Pulmonary artery (tissue), 1 donor: ENCODE measurements around a stretch of chr22.

- PRO-cap = no peak
Observed at GRCh38 chr22:39985518-39985991, 9.2 kb upstream of the FAM83F start.

- PRO-cap = no peak
Observed at GRCh38 chr22:40014494-40015107, 19.8 kb downstream of the FAM83F start.

DNA sequence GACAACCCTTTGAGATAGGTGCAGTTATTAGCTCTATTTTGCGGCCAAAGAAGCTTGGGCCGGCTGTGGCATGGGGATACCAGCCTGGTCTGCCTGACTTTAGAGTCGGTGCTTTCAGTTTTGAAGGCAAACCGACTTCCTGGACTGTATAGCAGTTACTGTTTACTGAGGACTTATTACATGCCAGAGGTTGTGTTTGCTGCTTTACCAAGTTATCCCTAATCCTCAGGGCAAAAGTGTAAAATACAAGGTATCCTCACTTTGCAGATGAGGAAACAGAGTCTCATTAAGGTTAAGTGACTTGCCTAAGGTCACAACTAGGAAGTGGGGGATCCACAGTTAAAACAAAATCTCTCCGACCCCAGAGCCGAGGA lies 22.8 kb downstream of the FAM83F start:
- PRO-cap = no peak

DNA sequence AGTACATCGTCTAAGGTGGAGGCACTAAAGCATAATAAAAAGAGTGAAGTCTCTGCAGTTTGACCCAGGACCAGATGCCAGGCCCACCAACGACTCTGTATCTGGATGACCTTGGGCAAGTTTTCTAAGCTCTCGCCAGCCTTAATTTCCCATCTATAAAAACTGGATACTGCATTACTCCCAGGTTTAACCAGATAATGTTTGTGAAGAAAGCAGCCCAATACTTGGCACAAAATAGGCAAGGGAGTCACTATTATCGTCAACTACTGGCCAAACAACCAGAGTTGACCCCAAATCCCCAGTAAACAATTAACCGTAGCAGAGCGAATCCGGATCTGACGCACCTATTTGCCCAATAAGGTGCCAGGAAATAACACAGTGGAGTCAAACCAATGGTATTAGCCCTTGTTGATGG lies 49.1 kb downstream of the FAM83F start:
- PRO-cap = bidirectional peak, plus-strand start outside the sequence, minus-strand start at position 307 of the sequence

DNA sequence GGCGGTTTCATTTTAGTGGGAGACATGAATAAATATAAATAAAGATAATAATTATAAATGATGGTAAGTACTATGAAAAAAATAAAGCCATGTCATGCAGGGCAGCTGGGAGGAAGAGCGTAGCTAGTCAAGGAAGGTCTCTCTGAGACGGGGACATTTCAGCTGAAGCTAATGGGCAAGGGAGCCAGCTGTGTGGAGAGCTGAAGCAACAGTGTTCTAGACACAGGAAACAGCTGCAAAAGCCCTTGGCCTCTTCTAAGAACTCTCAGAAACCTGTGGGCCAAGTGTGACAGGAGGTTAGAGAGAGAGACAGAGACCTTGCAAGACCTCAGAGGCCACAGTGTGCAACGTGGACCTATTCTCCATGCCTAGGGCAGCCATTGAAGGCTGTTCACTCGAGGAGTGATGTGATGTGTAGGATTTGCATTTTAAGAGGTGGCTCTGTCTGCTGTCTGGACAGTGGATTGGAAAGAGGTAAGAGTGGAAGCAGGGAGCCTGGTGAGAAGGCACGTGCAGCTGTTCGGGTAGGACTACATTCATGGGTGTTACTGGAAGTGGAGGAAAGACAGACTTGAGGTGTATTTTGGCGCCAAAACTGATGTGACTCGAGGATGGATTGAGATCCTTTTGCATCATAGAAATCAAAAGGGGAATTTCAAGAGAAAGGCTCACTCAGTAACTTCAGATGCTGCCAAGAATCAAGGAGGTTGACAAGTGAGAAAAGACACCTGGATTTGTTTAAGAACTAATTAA lies 48.6 kb upstream of the TNRC6B start:
- PRO-cap = no peak

DNA sequence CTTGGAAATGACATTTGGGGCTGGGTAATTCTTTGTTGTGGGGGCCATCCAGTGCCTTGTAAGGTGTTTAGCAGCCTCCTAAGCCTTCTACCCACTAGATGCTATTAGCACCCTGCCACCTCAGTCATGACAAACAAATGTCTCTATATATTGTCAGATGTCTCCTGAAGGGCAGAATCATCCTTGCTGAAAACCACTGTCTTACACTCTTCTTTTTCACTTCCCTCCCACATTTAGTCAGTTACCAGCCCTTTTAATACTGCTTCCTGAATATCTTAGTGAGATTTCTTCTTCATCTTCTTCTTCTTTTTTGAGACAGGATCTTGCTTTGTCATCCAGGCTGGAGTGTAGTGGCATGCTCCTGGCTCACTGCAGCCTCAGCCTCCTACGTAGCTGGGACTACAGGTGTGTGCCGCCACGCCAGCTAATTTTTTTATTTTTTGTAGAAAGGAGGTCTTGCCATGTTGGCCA lies 33.1 kb downstream of the TNRC6B start:
- PRO-cap = no peak

DNA sequence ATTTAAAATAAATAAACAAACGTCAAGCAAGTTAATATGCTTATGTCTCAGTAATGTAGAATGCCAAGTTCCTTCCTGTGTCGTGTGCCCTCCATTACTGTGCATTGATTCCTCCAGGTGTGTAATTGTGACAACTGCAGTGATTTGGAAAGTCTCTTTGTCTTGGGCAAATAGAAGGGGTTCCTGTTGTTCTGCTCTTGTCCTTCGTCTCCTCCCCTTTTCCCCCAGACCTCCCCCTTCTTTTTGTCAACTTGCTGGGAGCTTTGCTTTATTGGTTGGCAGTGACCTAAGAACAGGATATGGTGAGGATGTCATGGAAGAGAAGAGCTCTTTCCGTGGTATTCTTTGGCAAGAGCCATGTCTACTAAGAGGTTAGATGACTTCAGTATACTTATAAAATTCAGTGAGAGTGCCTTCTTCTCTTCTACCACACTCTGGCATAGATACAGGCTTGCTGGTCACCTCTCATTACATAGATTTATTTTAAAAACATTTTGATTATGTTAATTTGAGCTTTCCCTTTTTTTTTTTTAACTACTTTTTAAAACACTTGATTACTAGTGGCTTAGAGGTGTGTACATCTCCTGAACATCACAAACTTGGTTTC lies 18.9 kb upstream of the ADSL start:
- PRO-cap = no peak

GRCh38 chr22:40330601-40331032 lies 15.7 kb upstream of the ADSL start:
- PRO-cap = no peak

- PRO-cap = no peak
Observed at GRCh38 chr22:40387484-40388486, 17.4 kb downstream of the SGSM3 start.

DNA sequence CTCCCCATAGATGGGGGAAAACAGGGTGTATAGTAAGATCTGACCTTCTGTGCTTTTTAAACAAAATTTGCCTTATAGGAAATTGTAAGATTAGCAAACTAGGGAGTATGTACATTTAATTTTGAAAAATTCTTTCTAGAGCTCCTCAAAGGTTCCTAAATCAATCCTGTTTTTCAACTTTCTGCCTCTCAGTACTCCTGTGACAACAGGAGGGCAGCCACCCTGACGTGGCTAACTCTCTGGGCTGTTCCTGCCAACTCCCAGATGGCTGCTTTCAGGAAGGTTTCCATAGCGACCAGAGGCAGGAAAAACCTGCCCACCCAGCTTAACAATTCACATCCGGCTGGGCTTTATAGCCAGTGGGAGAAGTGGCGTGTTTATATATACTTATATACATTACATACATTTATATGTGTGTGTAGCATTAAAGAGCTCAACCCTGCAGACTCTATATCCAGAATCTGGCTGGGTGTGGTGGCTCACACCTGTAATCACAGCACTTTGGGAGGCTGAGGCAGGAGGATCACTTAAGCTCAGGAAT lies 26.5 kb downstream of the SGSM3 start:
- PRO-cap = no peak

- PRO-cap = no peak
Observed at GRCh38 chr22:40519662-40519861, 117.0 kb downstream of the MRTFA start.

- PRO-cap = no peak
Observed at GRCh38 chr22:40654553-40655219, 18.2 kb upstream of the MRTFA start.

DNA sequence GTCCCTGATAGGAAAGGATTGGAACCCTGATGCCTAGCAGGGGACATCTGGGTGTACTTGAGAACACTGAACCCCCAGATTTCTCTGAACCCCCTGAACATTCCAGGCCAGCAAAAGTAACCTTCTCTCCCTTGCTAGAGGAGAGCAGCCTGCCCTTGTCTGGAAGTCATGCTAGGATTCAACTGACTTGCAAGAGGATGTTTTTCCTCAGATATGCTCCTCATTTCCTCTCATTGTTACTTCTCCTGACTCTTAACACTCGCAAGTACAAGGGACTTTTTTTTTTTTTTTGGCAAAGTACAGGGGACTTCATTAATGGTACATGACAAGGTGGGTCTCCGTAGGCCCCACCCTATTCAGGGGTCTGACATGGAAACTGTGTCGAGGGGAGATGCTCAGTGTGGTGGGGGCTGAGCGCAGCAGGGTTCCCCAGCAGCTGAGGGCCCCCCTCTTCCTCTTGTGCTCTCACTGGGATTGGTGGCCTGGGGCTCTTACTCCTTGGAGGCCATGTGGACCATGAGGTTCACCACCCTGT lies 6.2 kb upstream of the MCHR1 start:
- PRO-cap = no peak

- PRO-cap = no peak
Observed at GRCh38 chr22:40679981-40681010, 1.0 kb downstream of the MCHR1 start.

- PRO-cap = no peak
Observed at GRCh38 chr22:41102127-41102901, 9.9 kb downstream of the EP300 start.

- PRO-cap = no peak
Observed at GRCh38 chr22:41109241-41109949, 17.0 kb downstream of the EP300 start.

- PRO-cap = no peak
Observed at GRCh38 chr22:41118730-41119038, 26.3 kb downstream of the EP300 start.

GRCh38 chr22:41181497-41181814 lies 23.7 kb upstream of the L3MBTL2 start:
- PRO-cap = no peak

DNA sequence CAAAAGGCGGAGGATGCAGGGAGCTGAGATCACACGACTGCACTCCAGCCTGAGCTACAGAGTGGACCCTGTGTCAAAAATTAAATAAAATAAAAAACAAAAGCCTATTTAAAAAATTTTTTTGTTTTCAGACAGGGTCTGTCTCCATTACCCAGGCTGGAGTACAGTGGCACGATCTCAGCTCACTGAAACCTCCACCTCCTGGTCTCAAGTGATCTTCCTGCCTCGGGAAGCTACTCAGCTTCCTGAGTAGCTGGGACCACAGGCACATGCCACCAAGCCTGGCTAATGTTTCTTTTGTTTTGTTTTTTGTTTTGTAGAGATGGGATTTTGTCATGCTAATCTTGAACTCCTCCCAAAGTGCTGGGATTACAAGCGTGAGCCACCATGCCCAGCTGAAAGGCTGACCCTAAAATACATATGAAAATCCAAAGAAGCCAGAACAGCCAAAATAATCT lies 20.5 kb upstream of the L3MBTL2 start:
- PRO-cap = no peak

GRCh38 chr22:41326934-41327698 lies 25.8 kb downstream of the ZC3H7B start:
- PRO-cap = no peak